Tibial nerve (tissue), 3 donors: ENCODE measurements around a stretch of chr7.

- PRO-cap: no peak
- RAMPAGE, long total RNA, 3 experiments: no peak in any of the 3 experiments
Observed at GRCh38 chr7:157503389-157503712, 166.5 kb downstream of the DNAJB6 start.

- PRO-cap: no peak
- RAMPAGE, long total RNA, 3 experiments: no peak in any of the 3 experiments
Observed at GRCh38 chr7:157525731-157525989, 188.9 kb downstream of the DNAJB6 start.

DNA sequence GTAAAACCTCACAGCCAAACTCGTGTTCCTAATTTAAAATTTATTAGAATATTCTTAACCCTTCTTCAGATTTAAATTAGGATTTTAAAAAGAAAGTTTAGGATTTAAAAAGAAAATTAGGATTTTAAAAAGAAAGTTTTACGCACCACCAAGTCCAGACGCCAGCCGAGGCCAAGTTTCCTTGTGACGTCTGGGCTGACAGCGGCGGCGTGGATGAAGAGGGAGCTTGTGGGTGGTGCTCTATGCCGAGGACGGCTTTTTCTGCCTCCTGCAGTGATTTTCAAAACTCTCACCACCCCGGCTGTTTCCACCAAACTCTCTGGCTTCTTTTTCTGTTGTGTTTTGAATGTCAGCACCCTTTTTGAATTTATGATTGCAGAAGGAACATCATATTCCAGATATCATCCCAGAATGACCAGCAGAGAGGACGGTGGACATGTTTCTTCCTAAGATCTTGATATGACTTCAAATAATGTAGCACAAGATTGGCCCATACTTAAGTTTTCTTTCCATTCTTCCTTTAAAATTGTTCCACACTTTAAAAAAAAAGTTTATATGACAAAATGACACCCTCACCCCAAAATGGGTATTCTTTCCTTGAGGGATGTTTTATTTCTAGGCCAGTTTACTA, 253.0 kb downstream of the DNAJB6 start:
- PRO-cap: no peak
- RAMPAGE, long total RNA, 3 experiments: no peak in any of the 3 experiments

DNA sequence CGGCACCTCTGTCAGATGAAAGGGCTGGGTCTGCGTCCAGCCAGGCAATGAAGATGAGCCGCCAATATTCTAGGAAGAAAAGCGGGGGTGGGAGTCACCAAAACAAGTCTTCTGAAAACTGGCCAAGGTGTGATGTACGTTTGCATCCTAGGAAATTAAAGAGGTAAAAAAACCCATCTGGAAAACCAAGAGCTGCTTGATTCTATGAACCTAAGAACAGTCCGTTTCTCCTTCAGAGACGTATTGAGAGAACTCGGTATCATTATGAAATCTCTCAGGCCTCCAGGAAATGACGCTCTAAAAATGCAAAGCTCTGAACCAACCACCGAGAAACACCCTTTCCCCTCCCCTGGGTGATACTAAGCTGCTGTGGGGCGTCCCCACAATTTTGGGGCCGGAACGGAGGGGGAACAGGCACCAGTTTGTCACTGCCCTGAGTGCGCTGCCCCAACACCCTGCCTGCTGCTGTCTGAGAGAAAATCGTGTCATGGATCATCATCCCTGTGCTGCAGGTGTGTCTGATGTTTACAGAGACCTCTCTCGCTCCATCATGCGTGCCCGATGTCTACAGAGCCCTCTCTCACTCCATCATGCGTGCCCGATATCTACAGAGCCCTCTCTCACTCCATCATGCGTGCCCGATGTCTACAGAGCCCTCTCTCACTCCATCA, 509.4 kb downstream of the DNAJB6 start:
- PRO-cap: no peak
- RAMPAGE, long total RNA, 3 experiments: no peak in any of the 3 experiments

DNA sequence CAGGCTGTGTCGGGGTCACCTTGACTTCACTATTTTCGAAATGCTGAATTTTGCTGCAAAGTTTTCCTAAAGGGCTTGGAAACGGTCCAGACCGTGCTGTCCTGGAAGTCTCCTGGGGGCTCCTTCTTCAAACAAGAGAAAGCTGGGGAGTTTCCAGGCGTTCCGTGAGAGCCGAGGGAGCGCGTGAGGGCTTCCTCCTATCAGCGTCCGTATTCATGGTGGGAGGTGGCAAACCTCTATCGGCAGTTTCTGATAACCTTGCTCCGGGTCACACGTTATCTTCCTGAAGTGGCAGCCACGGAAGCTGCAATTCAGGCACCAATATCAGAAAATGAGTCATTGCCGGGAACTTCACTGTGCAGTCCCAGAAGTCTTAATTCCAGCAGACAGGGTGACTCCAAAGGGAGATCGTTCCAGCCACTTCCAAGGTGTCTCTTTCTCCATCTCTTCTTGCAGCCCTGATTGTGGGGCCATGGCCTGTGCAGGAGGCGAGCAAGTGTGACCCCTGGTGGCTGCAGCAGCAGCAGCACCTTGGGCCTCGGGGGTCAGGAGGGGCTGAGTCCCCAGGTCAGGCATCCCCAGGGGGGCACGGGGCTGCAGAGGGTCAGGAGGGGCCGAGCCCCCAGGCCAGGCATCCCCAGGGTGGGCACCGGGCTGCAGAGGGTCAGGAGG, 538.5 kb downstream of the DNAJB6 start:
- PRO-cap: no peak
- RAMPAGE, long total RNA, 3 experiments: no peak in any of the 3 experiments

GRCh38 chr7:157906018-157906400, 569.2 kb downstream of the DNAJB6 start:
- PRO-cap: no peak
- RAMPAGE, long total RNA, 3 experiments: no peak in any of the 3 experiments

- PRO-cap: no peak
- RAMPAGE, long total RNA, 3 experiments: no peak in any of the 3 experiments
Observed at GRCh38 chr7:158011888-158012387, 575.7 kb downstream of the PTPRN2 start.

- PRO-cap: no peak
- RAMPAGE, long total RNA, 3 experiments: no peak in any of the 3 experiments
Observed at GRCh38 chr7:158239366-158240081, 348.1 kb downstream of the PTPRN2 start.

GRCh38 chr7:158268997-158269717, 318.5 kb downstream of the PTPRN2 start:
- PRO-cap: no peak
- RAMPAGE, long total RNA, 3 experiments: no peak in any of the 3 experiments

DNA sequence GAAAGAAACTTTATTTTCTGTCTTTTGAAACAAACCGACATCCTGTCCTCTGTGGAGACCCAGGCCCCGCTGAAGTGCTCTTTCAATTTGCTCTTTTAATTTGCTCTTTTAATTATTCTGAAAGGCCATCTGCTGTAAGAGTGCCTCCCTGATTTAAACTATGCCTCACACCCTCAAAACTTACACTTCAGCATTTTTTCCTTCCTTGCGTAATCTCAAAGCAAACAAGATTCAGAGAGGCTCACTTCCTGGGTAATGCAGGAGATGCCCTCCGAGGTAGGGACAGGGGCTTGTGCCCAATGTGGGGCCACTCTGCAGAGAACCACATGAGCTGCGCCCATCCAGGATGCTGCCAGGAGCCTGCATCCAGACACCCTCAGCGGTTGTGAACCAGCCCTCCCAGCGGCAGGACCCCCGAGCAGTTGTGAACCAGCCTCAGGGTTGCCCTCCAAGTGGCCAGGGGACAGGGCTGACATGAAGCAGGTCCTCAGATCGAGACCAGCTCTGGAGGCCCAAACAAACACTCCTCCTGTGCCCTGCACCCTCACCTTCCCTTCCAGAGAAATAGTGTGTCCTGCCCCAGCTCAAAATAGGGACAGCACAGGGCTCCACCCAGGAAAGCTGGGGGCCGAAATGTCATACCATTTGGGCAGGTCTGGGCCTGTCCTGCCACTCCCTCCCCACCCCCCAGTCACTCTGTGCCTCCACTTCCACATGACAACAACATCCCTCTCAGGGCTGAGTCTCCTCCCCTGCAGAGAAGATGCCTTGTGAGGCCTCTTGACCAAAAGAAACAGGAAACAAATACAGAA, 190.4 kb downstream of the PTPRN2 start:
- PRO-cap: no peak
- RAMPAGE, long total RNA, 3 experiments: no peak in any of the 3 experiments

DNA sequence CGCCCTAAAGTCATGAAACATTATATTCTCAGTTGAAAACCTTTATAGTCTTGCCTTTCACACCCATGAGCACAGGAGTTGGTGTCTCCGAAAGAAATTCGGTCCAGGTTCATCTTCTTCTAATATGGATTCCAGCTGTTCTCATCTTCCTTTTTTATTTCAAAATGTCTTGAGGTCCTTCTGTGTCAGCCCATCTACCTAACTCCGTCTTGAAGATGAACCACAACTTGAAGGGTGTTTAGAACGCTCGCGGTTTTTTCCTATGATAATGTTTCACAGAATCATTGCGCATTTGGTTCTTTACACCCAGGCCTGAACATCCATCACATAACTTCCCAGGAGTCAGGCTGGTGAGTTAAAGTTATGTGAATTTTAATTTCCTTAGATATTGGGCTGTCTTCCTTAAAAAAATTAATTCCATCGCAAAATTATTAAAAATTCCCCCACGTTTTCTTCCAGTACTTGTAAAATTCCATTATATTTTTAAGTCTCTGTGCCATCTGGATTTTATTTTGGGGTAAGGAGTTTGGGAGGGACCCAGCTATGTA, 136.1 kb downstream of the PTPRN2 start:
- PRO-cap: no peak
- RAMPAGE, long total RNA, 3 experiments: no peak in any of the 3 experiments

GRCh38 chr7:158650789-158651199, 53.8 kb downstream of the NCAPG2 start:
- PRO-cap: no peak
- RAMPAGE, long total RNA, 3 experiments: no peak in any of the 3 experiments

GRCh38 chr7:158775526-158776248, 53.6 kb downstream of the ESYT2 start:
- PRO-cap: no peak
- RAMPAGE, long total RNA, 3 experiments: no peak in any of the 3 experiments

DNA sequence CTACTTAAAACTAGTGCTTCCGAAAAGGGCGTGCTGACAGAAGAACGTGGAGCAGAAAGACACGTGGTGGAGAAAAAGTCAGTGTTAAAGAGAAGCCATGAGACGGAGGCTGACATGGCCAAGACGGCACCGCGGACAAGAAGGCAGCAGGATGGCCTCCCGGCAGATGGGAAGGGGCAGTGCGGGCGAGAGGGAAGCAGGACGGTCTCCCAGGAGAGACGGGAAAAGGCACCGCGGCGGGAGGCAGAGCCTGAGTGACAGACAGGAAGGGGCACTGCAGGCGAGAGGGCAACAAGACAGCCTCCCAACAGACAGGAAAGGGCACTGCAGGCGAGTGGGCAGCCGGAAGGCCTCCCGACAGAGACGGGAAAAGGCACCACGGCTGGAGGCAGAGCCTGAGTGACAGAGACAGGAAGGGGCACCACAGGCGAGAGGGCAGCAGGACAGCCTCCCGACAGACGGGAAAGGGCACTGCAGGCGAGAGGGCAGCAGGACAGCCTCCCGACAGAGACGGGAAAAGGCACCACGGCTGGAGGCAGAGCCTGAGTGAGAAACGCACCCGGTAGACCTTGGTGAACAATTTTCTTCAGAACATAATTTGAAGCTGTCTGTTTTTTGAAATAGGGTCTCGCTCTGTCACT, 32.6 kb downstream of the ESYT2 start:
- PRO-cap: no peak
- RAMPAGE, long total RNA, 3 experiments: no peak in any of the 3 experiments

DNA sequence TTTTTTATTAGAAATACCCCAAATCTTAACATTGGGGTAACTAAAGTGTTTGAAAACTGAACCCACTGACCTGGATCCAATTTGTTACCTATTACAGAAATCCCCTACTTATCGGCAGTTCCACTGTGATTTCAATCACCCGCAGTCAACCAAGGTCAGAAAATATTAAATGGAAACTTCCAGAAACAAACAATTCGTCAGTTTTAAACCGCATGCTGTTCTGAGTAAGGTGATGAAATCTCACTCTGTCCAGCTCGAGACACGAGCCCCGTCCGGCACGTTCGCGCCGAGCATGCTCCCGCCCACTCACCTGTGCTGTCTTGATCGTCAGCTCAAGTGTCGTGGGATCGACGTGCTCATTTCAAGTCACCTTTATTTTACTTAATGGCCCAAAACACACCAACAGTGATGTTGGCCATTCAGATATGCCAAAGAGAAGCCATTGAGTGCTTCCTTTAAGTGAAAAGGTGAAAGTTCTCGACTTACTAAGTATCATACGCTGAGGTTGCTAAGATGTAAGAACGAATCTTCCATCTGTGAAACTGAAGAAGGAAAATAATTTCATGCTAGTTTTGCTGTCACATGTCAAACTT, 21.2 kb downstream of the ESYT2 start:
- PRO-cap: no peak
- RAMPAGE, long total RNA, 3 experiments: no peak in any of the 3 experiments

DNA sequence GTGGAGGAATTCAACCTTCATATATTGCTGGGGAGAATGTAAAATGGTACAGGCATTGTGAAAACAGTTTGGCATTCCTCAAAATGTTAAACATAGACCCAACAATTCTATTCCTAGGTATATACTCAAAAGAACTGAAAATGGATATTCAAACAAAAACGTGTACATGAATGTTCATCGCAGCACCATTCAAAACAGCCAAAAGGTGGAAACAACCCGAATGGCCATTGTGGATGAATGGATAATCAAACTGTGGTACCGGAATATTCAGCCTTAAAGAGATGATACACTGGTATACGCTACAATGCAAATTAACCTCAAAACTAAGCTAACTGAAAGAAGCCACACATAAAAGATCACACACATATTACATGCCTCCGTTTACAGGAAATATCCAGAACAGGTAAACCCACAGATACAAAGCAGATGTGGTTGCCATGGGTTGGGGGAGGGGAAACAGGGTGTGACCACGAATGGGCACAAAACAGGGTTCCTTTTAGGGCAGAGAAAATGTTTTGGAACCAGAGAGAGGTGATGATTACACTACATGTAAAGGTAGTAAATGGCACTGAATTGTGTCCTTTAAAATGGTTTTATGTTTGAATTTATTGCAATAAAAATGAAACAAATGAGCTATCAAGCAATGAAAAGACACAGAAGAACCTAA, 16.7 kb downstream of the ESYT2 start:
- PRO-cap: no peak
- RAMPAGE, long total RNA, 3 experiments: no peak in any of the 3 experiments

DNA sequence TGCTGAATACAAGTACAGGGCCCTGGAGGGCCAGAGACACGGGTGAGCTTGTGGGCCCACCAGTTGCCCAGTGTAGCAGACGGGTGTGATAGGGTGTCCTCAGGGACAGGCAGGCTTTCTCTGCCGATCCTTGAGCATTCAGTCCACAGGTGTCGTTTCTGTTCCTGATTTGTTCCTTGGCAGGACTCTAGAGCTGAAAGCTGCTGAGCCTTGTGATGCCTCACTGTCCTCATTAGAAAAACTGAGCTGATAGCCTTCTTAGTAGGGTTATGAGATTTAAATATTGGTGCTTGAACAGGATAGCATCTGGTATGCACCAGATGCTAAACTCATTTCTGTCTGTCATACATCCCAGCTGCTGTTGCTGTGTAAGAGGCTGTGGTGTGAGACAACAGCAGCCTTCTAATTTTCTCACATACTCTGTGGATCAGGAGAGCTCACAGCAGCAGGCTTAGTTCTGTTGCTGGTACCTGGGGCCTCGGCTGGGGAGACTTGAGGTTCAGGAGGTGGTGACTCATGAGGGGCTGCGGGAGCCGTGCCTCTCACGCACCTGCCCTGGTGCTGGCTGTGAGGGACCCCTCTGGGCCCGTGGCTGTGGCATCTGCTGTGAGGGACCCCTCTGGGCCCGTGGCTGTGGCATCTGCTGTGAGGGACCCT, 12.4 kb downstream of the DYNC2I1 start:
- PRO-cap: no peak
- RAMPAGE, long total RNA, 3 experiments: no peak in any of the 3 experiments

DNA sequence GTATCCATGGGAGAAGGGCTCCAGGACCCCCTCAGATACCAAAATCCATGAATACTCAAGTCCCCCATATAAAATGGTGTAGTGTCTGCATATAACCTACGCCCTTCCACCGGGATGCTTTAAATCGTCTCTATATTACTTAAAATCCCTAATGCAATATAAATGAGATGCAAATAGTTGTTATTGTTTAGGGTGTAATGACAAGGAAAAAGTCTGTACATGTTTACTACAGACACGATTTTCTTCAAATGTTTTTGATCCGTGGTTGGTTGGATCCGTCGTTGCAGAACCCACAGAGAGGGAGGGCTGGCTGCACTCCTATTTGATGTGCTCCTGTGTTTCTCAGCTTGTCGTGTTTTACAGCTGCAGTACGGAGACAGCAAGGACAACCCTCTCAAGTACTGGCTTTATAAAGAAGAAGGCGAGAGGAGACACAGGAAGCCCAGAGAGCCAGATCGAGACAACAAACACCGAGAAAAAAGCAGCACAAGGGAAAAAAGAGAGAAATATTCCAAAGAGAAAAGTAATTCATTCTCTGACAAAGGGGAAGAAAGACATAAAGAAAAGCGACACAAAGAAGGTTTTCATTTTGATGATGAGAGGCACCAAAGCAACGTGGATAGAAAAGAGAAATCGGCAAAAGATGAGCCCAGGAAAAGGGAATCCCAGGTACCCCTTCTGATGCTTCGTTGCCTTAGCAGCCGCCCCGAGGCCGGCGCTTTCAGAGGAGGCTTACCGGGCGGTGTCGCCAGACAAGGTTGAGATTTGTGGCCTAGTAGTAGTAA, 23.2 kb downstream of the DYNC2I1 start:
- PRO-cap: no peak
- RAMPAGE, long total RNA, 3 experiments: no peak in any of the 3 experiments

DNA sequence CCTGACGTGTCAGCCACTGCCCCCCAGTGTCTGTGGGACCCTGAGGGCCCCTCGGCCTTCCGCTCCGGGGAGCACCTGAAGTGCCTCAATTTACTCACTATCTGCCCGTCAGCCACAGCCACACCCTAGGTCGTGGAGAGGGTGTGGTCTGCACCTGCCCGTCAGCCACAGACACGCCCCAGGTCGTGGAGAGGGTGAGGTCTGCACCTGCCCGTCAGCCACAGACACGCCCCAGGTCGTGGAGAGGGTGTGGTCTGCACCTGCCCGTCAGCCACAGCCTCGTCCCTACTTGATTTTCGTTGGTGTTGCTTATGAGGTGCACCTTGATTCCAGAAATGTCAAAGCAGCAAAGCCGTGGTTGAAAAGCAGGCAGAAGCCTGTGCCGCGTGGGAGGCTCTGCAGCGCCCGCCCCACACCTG, 101.6 kb downstream of the DYNC2I1 start:
- PRO-cap: no peak
- RAMPAGE, long total RNA, 3 experiments: no peak in any of the 3 experiments

GRCh38 chr7:158992116-158992654, 135.8 kb downstream of the DYNC2I1 start:
- PRO-cap: no peak
- RAMPAGE, long total RNA, 3 experiments: no peak in any of the 3 experiments